Panc1 (cell line): Measurements from ENCODE around the genes MDK and LRP4.

GRCh38 chr11:45391290-45391777, 105.2 kb upstream of the SYT13 start:
- RRBS, 2 experiments: no CpG with 5 or more reads among the region's 6 CpGs

GRCh38 chr11:45721907-45722484, 56.6 kb upstream of the CHST1 start:
- RRBS, 2 experiments: no CpG with 5 or more reads among the region's 17 CpGs

DNA sequence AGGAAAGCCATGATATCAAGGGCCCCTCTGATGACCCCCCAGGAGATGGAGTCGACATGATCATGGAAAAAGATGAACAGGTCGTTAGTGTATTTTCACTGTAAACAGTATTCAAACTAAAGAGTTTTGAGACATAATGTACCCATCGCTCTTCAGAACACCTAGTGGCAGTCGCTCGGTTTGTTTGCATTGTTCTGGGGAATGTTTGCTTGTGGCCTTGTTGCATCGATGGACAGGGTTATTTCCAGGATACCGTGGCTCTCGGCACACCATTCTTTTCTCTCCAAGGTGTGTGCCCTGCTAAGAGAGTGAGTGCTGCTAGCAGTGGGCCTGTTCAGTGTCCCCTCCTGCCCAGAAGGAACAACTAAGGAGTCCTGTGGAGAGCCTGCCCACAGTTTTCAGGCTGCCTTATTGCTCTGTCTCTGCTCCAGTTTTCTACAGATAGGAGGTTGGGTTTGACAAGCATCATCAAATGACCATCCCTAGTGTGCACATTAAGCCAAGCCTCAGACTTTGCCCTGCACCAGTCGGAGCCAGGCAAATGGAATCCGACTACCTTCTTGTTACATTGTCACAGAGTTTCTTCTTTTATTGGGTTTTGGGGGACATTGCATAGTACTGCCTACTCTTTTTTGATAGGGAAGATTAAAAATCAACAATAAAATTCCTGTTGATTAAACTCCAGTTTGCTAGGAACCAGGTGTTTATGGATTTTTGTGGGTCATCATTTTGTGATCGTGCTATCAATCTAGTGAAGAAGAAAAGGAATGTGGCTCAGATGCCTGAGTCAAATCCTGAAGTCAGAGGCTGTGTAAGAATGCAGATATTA, 1.5 kb downstream of the CRY2 start:
- RRBS, 2 experiments: no CpG with 5 or more reads among the region's 11 CpGs

DNA sequence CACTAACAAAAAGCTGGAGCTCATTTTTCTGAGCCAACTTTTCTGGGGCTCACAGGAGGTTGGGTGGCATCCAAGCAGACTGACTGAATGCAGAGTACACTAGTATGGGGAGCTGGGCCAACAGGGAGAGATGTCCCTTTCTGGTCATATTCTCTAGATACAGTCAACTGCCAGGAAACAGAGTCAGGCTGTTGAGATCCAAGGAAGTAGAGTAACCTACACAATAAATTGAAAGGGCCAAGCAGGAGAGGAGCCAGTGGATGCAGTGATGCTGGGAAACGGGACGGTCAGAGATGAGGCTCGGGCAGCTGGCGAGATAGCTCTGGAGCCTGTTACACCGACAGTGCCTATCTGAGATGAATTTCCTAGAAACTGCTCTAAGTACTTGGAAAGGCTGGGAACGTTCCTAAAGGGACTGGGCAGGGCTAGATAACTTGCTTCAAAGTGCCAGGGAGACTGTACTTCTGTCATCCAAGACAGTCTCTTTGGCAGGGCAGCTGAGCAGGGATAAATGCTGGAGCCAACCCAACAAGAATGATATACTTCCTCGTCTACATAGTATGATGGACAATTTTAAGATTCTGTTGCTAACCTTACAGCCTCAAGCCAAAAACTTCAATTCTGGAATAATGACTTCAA, 71.2 kb downstream of the LARGE2 start:
- RRBS, 2 experiments: no CpG with 5 or more reads among the region's 7 CpGs

- RRBS, 2 experiments: 1 to 7% methylated on average over 8 to 9 of the region's 45 CpGs
Measured at GRCh38 chr11:46238927-46239677, 38.4 kb upstream of the CREB3L1 start.

DNA sequence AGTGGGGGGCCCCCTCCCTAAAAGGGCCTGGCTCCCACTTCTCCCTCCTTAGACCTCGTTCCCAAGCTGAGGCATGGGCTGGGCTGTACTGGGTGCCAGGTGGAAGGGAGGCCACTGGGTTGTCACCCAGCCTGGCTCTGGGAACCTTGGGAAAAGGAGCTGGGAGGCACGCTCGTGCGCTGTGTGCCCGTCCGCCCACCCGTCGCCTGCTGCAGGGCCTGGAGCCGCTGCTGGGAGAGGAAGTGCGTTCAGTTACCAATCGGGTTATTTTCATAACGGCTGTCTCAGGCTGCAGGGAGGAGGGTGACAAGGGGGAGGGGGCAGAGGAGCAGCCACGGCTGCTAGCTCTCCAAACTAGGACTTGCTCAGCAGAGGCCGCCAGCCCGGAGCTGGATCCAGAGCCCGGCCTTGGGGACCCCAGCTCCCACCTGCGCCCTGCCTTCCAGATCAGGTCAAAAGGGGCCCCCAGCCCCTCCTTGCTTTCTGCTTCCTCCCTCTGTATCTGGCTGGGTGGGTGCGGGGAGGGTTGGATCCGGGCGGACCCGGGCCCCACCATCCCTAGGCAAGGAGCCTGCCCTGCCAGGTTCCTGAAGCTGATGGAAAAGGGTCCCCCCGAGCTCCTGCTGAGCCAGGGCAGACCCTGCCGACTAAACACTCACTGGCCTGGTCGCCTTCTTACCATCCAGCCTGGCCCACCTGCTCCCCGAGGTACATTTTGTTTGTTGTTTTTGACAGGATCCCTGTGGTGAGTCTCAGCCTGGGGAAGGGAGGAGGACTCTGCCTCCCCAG, 14.2 kb downstream of the DGKZ start:
- RRBS, 2 experiments: no CpG with 5 or more reads among the region's 25 CpGs

- RRBS, 2 experiments: 85 to 98% methylated on average over 2 of the region's 25 CpGs
Measured at GRCh38 chr11:46369378-46370103, 11.9 kb upstream of the MDK start.

DNA sequence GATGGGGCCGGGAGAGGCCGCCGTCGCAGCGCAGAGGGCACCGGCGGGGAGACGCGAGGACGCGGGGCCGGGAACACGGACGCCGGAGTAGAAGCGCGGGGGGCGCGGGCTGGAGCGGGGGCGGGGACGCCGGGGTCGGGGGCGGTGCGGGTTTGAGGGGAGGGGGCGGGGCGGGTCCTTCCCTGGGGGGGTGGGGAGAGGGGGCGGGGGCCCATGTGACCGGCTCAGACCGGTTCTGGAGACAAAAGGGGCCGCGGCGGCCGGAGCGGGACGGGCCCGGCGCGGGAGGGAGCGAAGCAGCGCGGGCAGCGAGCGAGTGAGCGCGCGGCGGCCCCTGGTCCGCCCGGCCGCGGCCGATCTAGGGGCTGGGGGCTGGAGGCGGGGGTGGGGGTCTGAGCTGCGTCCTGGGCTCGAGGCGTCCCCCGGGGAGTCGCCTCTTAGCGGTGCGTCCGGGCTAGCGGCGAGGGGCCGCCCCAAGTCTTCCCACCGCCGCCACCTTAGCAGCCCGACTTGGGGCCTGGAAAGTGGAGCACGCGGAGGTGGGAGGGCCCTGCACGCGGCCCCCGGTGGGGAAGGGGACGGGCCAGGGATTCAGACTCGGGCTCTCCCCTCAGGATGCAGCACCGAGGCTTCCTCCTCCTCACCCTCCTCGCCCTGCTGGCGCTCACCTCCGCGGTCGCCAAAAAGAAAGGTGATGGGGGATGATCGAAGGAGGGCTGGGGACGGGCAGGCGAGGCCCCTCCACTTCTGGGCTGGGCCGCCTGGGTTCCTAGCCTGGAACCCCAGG, at the start of gene MDK:
Gene MDK (plus strand): TSS at position 227 of the 787 bp plus-strand sequence.
- RRBS, 2 experiments: 2 to 5% methylated on average over 32 to 41 of the region's 86 CpGs

DNA sequence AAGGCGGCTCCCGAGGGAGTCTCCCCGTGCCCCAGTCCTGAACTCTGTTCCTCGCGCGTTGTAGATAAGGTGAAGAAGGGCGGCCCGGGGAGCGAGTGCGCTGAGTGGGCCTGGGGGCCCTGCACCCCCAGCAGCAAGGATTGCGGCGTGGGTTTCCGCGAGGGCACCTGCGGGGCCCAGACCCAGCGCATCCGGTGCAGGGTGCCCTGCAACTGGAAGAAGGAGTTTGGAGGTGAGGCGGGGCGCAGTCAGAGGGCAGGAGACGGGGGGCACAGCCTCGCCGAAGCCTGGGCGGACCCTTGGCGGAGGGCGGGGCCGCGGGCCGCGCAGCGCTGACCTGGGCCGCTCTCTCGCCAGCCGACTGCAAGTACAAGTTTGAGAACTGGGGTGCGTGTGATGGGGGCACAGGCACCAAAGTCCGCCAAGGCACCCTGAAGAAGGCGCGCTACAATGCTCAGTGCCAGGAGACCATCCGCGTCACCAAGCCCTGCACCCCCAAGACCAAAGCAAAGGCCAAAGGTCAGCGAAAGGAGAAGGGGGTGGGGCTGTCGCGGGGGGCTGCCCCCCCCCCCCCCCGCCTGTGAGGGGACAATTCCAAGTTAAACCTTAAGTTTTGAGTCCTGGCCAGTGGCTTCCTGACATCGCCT, 884 bp downstream of the MDK start:
- RRBS, 2 experiments: 13 to 52% methylated on average over 3 to 7 of the region's 44 CpGs

- RRBS, 2 experiments: 96 to 98% methylated on average over 3 of the region's 6 CpGs
Measured at GRCh38 chr11:46408486-46409020, 17.0 kb upstream of the CHRM4 start.

GRCh38 chr11:46580110-46581070, 13.4 kb downstream of the AMBRA1 start:
- RRBS, 2 experiments: no CpG with 5 or more reads among the region's 7 CpGs

- RRBS, 2 experiments: no CpG with 5 or more reads among the region's 3 CpGs
Measured at GRCh38 chr11:46670997-46671310, 29.5 kb downstream of the ARHGAP1 start.

DNA sequence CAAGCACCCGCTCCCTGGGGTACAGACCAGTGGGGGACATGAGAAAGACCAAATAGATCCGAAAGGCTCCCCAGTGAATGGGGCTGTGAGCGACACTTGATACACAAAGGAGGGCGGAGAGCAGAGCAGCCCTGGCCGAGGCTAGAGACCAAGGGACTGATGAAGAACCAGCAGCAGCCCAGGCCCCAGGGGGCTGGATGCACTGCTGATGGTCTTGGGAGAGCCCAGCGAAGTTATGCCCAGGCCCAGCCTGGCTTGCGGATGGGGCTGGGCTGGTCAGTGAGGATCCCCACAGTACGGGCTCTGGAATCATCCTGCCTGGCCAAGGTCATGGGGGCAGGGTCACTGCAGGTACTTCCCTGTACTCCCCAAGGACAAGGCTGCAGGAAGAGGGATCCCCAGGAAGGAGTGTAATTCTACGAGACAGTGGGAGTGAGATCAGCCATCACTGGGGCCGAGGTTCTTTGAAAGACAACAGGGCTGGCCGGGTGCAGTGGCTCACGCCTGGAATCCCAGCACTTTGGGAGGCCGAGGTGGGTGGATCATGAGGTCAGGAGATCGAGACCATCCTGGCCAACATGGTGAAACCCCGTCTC, 23.1 kb downstream of the ARHGAP1 start:
- RRBS, 2 experiments: no CpG with 5 or more reads among the region's 15 CpGs

- RRBS, 2 experiments: 3 to 10% methylated on average over 9 of the region's 22 CpGs
Measured at GRCh38 chr11:46701366-46701880, 592 bp downstream of the ZNF408 start.

GRCh38 chr11:46918024-46919052, at the start of gene LRP4:
LRP4 (minus strand) TSS chr11:46918550.
- RRBS, 2 experiments: 1 to 5% methylated on average over 62 of the region's 115 CpGs

DNA sequence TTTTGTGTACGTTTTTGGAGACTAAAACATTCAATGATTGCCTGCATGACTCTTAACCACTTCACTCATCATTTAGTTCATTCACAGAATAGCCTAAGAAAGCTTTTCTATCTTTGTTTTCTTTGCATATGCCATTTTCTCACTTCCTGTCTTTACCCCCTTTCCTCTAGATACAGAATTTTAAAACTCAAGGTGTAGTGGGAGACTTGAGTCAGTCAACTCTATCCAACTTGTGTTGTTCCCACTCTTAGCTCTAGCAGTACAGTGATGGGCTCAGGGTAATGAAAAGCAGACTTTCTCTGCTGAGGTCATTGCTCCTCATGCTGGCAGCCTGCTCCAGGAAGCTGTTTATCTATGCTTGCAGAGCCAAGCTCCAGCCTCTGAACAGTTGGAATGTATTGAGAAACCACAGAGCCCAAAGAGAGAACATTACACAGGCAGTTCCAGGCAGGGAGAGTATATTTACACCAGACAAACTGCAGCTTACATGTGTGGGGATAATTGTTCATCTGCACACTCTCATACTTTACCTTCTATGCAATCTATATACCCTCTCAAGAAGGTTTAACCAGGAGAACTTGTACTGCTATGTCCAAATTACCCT, 68.1 kb downstream of the CSTPP1 start:
- RRBS, 2 experiments: no CpG with 5 or more reads among the region's 1 CpG

DNA sequence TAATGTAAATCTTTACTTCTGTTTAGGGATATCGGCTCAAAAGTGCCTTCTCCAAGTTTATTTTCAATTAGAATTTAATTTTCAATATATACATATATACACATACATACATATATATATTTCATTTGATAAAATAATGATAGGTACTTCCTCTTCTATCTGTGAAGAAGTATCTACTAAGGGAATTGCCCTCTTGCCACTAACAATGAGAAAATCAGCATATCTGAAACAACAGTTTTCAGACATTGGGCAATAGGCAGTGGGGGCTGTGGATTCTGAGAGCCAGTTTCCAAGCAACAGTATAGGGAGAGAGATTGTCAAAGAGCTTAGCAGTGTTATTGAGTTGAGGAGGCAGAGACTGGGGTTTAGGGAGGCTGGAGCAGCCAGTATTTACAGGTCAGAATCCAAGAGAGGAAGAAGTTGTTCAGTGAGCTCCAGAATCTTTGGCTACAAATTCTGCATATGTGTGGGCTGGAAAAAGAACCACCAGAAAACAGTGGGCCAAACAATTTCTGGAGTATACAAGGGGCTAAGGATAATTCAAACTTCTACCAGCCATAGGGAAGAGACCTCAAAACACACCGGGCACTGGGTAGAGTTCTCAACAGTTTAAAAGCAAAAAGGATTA, 119.3 kb downstream of the ARFGAP2 start:
- RRBS, 2 experiments: no CpG with 5 or more reads among the region's 2 CpGs

DNA sequence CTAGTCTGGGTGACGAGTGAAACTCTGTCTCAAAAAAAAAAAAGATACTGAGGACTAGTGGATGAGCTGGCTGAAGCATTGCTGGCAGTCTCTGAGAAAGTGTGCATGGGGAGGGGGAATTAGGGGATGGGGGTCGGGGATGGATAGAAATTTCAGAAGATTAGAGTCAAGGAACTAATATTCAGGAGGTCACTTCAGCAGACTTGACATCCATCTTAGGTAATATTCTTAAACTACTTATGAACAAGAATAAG, 90.9 kb downstream of the ARFGAP2 start:
- RRBS, 2 experiments: no CpG with 5 or more reads among the region's 2 CpGs

DNA sequence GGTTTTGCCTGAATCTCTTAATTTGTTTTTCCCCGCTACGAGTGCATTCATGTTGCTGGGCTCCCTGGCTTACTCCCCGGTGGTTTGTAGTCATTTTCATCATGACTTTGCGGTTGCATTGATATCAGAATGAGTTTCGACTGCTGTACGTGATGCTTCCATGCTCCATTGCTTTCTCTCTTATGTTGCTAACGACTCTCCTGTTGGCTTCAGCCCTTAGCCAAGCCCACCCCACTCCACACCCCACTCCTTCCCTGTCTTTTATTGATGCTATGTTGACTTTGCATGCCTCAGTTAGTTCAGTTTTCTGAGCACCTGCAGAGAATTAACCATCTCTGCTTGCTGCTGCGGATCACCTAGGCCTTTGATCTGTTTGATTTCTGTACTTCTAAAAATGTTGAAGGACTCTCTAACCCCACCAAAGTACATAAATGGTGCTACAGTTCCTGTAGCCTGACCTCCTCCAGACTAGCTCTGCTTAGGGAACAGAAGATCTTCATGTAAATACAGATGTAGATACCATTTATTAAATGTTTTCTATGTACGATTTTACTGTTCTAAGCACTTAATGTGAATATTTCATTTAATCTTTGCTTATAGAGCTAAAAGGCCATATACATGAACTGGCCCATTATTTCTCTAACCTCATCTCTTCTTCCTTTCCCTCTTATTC, 65.2 kb downstream of the ARFGAP2 start:
- RRBS, 2 experiments: no CpG with 5 or more reads among the region's 9 CpGs